Neural cell (in vitro differentiated cells): ENCODE measurements around a stretch of chr12.

- RAMPAGE, long total RNA, result no peak
Measured at GRCh38 chr12:101706670-101707460, 9.4 kb downstream of the CHPT1 start.

DNA sequence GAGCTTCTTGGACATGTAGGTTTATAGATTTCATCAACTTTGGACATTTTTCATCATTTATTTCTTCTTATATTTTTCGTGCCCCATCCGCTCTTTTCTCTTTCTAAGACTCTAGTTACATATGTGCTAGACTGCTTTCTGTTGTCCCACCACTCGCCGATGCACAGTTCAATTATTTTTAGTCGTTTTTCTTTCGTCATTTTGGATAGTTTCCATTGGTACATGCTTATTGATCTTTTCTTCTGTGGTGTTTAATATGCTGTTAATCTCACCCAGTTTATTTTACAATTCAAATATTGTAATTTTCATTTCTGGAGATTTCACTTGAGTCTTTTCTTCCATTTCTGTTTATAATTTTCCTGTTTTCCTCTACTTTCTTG, 15.0 kb downstream of the CHPT1 start:
- RAMPAGE, long total RNA, result no peak

- RAMPAGE, long total RNA, result no peak
Measured at GRCh38 chr12:101713876-101714808, 16.7 kb downstream of the CHPT1 start.

GRCh38 chr12:101747849-101748849, 8.9 kb upstream of the SYCP3 start:
- RAMPAGE, long total RNA, result no peak

DNA sequence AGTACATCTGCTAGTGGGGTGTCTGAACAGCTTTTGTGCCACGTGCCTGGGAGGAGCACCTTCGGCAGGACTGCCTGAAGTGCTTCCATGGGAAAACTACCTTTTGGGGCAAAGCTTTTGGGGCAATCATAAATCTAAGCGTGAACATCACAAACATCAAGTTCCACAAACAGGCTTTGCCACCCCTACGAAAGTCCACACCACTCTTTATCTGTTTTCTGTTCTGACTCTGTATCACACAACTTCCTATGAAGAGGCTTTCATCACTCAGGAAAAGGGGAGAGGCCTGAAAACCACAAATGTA, 32.6 kb upstream of the SYCP3 start:
- RAMPAGE, long total RNA, result no peak

- RAMPAGE, long total RNA, result no peak
Measured at GRCh38 chr12:101877830-101878259, 465 bp downstream of the DRAM1 start.

DNA sequence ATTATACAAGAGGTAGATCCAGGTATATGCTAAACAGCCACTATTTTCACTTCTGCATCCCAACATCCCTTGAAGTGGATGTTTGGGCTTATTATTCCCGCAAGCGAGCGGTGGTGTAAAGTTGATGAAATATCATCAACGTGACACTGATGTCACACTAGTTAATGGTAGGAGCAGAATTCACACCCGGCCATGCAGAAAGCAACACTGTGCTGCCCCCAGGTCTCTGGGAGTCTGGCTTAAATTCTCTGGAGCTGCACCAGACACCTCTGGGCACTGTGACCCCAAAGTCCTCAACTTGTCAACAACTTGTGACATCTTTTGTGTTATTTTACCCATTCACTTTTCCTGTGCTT, 858 bp downstream of the DRAM1 start:
- RAMPAGE, long total RNA, result no peak

DNA sequence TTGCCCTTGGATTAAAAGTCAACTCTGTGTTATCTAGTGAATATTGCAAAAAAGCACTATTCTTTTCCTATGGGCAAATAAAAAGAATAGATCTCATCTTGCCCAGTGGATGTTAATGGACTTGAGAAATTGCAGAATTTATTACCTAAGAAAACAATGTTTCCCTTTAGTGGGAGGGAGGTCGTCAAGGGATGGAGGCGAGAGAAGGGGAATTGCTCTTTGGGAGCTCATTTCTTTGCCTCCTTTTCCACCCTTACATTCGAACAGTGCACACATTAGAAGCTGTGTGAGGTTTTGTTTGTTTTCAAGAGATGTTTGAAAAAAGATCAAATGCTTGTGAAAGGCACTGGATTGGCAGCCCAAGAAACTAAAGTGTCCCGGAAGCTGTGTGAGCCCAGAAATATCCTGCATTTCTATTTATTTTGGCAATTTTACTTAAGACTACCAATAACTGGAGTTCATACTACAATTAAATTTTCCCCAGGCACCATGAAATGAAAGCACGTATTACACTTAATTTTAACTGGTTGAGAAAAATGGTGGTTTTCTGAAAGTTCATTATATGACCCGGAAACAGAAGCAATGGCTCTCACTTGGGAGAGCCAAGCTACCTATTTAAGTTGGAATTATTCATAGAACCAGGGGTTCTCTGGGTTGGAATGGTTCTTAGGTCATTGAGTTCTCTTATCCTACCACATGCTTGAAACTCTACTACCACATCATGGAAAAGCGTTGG, 66.9 kb downstream of the IGF1 start:
- RAMPAGE, long total RNA, result no peak

- RAMPAGE, long total RNA, result no peak
Measured at GRCh38 chr12:102463053-102463596, 17.2 kb downstream of the IGF1 start.

DNA sequence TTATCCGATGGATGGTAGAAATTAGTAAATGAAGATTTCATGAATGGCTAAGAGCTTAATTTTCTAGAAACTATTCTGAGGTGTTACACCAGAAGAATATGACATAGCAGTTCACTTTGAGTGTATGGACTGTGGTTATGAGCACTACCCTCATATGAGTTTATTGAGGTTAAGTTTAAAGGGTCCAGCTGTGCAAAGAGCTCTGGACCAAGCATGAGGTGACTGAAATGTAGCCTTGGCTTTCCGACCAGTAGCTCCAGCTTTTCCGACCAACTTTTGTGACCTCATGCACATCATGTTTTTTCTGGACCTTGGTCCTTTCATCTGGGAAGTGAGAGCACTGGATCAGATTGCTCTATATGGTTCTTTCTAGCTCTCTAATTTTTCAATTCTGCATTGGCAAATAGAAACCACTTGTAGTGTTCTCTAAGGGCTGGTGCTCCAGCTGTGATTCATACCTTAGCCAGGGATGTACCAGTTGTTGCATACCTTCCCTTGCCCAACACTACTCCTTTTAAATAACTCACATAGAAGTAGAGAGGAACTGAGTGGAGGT, 16.7 kb downstream of the IGF1 start:
- RAMPAGE, long total RNA, result no peak

- RAMPAGE, long total RNA, result no peak
Measured at GRCh38 chr12:102479058-102479911, 1.1 kb downstream of the IGF1 start.

DNA sequence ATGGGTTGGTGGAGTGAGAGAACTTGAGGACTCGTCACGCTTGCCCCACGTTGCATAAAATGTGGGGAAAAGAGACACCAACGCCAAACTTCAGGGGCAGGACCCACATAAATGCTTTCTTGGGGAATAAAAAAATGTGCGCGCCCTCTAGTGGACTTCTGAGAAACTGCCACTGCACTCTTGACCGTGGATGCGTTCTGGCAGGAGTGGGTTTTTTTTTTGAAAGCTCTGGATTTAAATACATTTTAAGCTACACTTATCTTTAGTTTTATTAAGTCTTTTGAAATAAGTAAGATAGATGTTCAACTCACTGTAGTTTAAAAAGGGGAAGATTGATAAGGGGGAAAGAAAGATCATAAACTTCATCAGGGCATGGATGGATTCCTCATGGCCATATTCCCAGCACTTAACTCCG, 4.2 kb upstream of the IGF1 start:
- RAMPAGE, long total RNA, result no peak

DNA sequence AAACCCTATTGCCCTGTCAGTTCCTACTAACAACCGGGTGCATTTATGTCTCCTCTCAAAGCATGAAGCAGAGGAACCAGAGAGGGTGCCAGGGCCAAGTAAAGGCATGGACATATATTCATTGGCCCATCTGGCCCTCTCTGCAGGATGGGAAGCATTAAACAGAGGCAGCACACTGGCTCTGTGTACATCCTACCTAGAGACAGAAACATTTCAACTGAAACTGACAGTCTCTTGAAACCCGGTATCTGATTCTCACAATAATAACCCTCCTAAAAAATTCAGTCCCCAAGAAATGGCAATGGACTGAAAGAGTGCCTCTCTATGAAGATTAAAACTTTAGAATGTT, 6.8 kb upstream of the STAB2 start:
- RAMPAGE, long total RNA, result no peak

DNA sequence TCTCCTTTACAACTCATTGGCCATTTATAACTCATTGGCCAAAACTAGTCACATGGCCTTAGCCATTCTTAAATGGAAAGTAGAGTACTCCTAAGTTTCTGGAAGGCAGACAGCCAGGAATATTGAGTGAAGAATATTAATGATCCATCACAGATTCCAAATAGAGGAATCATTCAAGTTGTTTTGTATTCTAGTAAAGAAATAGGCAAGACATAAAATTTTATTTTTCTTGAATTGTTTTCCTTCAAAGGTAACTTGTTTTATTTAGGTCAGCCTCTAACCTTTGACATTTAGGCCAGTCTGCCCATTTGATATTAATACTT, 3.2 kb downstream of the HSP90B1 start:
- RAMPAGE, long total RNA, result no peak

DNA sequence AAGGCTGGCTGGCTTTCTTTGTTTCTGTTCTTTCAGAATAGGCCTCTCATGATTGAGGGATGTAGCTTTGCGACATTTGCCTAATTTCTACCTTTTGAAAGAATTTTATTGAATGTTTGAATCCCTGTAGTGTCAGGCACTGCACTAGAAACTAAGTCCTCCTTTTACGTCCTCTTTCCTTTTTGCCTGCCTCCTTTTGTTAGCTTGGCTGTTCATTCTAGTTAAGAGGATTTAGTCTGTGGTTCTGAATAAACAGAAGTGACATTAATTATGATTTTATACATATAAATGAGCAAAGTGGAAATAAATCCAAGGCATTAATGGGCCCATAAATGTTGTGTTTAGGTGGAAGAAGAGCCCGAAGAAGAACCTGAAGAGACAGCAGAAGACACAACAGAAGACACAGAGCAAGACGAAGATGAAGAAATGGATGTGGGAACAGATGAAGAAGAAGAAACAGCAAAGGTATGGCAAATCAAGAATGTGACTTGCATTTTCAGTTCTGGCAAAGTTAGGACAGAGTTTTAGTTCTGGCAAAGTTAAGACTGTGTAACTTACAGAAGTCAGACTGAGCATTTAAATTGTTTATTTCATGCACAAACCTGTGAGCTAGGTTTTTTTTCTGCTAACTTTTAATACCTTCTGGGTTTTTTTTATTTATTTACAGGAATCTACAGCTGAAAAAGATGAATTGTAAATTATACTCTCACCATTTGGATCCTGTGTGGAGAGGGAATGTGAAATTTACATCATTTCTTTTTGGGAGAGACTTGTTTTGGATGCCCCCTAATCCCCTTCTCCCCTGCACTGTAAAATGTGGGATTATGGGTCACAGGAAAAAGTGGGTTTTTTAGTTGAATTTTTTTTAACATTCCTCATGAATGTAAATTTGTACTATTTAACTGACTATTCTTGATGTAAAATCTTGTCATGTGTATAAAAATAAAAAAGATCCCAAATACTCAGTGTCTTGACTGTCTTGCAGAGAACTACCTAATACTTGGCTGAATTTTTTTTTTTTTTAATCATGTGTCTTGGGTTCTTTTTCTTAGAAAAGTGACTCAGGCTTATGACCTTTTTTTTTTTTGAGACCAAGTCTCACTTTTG, 9.7 kb downstream of the UQCC6 start:
- RAMPAGE, long total RNA, result no peak

GRCh38 chr12:104030486-104030919, 19.5 kb downstream of the GLT8D2 start:
- RAMPAGE, long total RNA, result start-site peak on the plus strand at chr12:104030727-104030769, 32 and 19 reads in 2 replicates

DNA sequence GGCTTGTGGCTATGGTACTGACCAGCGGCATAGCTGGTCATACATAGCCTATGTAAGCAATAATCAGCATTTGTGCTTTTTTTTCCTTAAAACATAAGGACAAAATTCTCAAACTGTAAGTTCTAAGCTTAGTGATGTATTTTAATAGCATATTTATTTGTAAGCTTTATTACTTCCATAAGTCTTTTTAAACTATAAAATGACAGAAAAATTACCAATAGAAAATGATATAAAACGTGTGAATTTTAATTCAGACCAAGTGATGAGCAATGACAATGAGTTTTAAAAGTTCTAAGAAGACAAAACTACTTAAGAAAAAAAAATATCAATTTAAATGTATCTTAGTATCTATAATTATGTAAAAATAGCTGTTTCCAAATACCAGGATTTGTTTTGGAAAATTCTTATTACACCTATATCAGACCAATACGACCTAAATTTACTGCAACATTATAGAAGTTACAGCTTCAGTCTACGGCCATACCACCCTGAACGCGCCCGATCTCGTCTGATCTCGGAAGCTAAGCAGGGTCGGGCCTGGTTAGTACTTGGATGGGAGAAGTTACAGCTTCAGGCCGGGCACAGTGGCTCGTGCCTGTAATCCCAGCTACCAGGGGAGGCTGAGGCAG, 13.1 kb downstream of the NFYB start:
- RAMPAGE, long total RNA, result no peak

DNA sequence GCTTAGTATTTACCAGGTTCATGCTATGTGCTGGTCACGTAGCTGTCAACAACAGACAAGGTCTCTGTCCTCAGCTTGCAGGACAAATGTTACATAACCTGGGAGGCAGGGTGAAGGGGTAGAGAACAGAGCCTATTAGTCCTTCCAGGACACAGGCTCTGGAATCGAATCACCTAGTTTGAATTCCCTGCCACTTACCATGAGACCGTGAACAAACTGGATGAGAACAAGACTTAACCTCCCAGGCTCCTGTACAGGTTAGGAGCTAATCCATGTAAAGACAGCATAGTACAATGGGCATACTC, 6.3 kb downstream of the NFYB start:
- RAMPAGE, long total RNA, result no peak

- RAMPAGE, long total RNA, result no peak
Measured at GRCh38 chr12:104134023-104134892, 3.8 kb downstream of the NFYB start.

DNA sequence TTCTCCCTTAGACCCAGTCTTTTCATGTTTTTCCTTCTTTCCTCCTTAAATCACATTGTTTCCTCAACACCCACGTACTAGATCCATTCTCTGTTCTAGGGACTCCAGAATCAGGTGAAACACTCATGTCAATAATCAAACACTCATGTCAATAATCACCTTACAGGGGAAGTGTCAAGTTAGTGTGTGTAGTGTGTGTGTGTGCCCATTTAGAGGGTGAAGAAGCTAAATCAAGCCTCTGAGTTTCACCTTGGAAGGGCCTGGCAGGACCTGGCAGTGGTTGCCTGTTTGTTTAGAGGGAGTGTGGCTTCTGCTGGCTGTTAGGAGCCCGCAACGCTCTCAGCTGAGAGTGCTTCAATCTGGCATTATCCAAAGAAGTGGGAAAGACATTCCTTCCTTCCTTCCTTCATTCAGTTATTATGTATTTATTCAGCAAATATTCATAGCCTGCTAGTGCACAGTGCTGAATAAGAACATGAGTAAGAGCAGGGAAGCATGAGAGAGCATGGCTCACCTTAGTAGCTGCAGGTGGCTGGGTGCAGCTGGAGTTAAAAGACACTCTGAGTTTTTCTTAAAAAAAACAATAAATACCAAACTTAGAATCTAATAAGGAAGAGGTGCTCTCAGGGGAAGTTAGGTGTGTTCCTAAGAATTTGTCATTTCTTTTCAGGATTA, 17.6 kb upstream of the EID3 start:
- RAMPAGE, long total RNA, result no peak